GM12878 (cell line): ENCODE measurements around the gene CHAC2.

- RAMPAGE, long total RNA, result no peak
- RRBS, 2 experiments, result no CpG with 5 or more reads among the region's 2 CpGs
CAGE:
- cytosol, long polyA minus RNA, result no peak
- cytosol, long polyA plus RNA, result no peak
- long polyA plus RNA, result no peak
- nucleolus, long total RNA, result no peak
- nucleus, long polyA plus RNA, result no peak
- nucleus, long total RNA, result no peak
Measured at GRCh38 chr2:50064373-50064815, 910.1 kb upstream of the FSHR start.

DNA sequence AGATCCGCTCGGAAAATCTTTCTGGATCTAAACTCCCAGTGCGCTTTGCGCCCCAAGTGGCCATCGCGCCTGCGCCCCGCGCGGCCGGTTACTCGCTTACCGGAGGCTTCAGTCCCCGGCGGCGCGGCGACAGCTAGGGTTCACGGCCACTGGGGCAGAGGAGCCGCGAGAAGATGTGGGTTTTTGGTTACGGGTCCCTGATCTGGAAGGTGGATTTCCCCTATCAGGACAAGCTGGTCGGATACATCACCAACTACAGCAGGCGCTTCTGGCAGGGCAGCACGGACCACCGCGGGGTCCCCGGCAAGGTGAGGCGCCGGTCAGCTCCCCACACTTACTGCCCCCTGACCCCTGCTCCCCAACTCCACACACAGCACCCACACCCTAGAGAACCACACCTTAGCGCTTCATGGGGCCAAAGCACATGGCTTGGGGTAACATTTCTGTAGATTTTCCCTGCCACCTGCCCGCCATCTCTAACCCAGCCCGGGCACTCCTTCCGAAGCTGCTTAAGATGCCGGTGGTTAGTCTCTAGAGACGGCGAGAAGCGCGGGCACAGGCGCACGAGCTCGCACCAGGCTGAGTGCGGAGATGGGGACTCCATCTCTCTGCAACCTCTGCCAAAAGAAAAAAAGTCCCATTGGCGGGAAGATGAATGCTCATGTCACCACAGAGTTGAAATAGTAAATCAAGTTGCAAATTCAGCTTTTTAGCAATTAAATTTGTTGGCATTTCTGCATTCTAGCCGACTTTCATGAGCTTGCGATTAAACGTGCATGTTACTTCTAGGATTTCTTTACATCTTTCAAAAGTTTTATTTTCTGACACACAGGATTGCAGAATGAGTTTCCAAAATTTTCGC lies at the start of gene CHAC2:
Gene CHAC2 (plus strand): TSS at position 91 of the 862 bp plus-strand sequence.
- RAMPAGE, long total RNA, result start-site peak on the plus strand centred at position 154 of the sequence, 164 bp wide, 365 and 756 reads in 2 replicates
- RRBS, 2 experiments, result no CpG with 5 or more reads among the region's 48 CpGs
CAGE:
- cytosol, long polyA minus RNA, result no peak
- cytosol, long polyA plus RNA, result no peak
- long polyA plus RNA, result no peak
- nucleolus, long total RNA, result no peak
- nucleus, long polyA plus RNA, result no peak
- nucleus, long total RNA, result no peak

- RAMPAGE, long total RNA, result no peak
- RRBS, 2 experiments, result no CpG with 5 or more reads among the region's 3 CpGs
CAGE:
- cytosol, long polyA minus RNA, result start-site peak on the plus strand at chr2:53813039-53813045, 33 reads
- cytosol, long polyA plus RNA, result no peak
- long polyA plus RNA, result no peak
- nucleolus, long total RNA, result no peak
- nucleus, long polyA plus RNA, result no peak
- nucleus, long total RNA, result no peak
Measured at GRCh38 chr2:53812817-53813141, 25.9 kb downstream of the ERLEC1 start.

- RAMPAGE, long total RNA, result no peak
- RRBS, 2 experiments, result no CpG with 5 or more reads among the region's 9 CpGs
CAGE:
- cytosol, long polyA minus RNA, result no peak
- cytosol, long polyA plus RNA, result no peak
- long polyA plus RNA, result no peak
- nucleolus, long total RNA, result no peak
- nucleus, long polyA plus RNA, result no peak
- nucleus, long total RNA, result no peak
Measured at GRCh38 chr2:53829132-53829787, 30.5 kb downstream of the GPR75 start.

DNA sequence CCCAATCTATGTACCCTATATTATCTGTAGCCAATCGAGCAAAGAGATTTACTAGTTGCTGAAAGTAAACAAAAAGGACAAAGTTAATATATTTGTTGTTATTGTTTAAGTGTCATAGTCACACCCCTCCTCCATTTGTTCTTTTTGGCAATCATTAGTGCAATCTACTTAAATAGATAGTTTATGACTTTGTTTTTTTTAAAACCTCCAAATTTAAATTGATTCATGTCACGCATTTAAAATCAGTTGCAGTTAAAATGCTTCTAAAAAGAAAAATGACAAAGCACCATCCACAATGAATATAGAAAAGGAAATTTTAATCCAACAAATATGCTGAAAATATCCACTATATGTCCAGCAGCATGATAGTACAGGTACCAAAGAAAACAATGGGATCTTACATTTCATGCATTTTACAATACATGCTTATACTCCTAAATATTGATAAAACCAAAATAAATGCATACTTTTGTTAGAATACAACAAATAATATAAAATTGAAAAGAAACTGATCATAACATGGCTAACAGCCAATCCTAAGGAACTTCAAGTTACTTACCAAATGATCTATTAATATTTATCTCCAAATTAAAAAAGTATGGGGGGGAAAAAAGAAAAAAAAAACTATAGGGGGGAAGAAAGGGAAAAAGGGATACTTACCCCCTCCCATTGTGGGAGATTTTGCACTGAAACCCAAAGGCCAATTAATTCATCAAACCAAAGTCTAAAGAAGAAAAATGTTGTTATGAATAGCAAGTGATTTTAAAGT lies 34.5 kb downstream of the PSME4 start:
- RAMPAGE, long total RNA, result no peak
- RRBS, 2 experiments, result no CpG with 5 or more reads among the region's 2 CpGs
CAGE:
- cytosol, long polyA minus RNA, result no peak
- cytosol, long polyA plus RNA, result no peak
- long polyA plus RNA, result no peak
- nucleolus, long total RNA, result no peak
- nucleus, long polyA plus RNA, result no peak
- nucleus, long total RNA, result no peak

- RAMPAGE, long total RNA, result no peak
- RRBS, 2 experiments, result no CpG with 5 or more reads among the region's 5 CpGs
CAGE:
- cytosol, long polyA minus RNA, result start-site peak on the minus strand at chr2:53937463-53937470, 45 reads
- cytosol, long polyA plus RNA, result no peak
- long polyA plus RNA, result no peak
- nucleolus, long total RNA, result no peak
- nucleus, long polyA plus RNA, result no peak
- nucleus, long total RNA, result no peak
Measured at GRCh38 chr2:53936873-53937694, 33.7 kb downstream of the PSME4 start.

GRCh38 chr2:53969776-53970579 lies 815 bp downstream of the PSME4 start:
- RAMPAGE, long total RNA, result no peak
- RRBS, 2 experiments, result 1 to 9% methylated on average over 4 to 6 of the region's 34 CpGs
CAGE:
- cytosol, long polyA minus RNA, result no peak
- cytosol, long polyA plus RNA, result no peak
- long polyA plus RNA, result no peak
- nucleolus, long total RNA, result no peak
- nucleus, long polyA plus RNA, result no peak
- nucleus, long total RNA, result no peak

- RAMPAGE, long total RNA, result no peak
- RRBS, 2 experiments, result no CpG with 5 or more reads among the region's 3 CpGs
CAGE:
- cytosol, long polyA minus RNA, result no peak
- cytosol, long polyA plus RNA, result no peak
- long polyA plus RNA, result no peak
- nucleolus, long total RNA, result no peak
- nucleus, long polyA plus RNA, result no peak
- nucleus, long total RNA, result no peak
Measured at GRCh38 chr2:53974193-53974689, 3.3 kb downstream of the ACYP2 start.

- RAMPAGE, long total RNA, result no peak
- RRBS, 2 experiments, result no CpG with 5 or more reads among the region's 1 CpG
CAGE:
- cytosol, long polyA minus RNA, result no peak
- cytosol, long polyA plus RNA, result no peak
- long polyA plus RNA, result no peak
- nucleolus, long total RNA, result no peak
- nucleus, long polyA plus RNA, result no peak
- nucleus, long total RNA, result no peak
Measured at GRCh38 chr2:53987214-53987778, 16.4 kb downstream of the ACYP2 start.

DNA sequence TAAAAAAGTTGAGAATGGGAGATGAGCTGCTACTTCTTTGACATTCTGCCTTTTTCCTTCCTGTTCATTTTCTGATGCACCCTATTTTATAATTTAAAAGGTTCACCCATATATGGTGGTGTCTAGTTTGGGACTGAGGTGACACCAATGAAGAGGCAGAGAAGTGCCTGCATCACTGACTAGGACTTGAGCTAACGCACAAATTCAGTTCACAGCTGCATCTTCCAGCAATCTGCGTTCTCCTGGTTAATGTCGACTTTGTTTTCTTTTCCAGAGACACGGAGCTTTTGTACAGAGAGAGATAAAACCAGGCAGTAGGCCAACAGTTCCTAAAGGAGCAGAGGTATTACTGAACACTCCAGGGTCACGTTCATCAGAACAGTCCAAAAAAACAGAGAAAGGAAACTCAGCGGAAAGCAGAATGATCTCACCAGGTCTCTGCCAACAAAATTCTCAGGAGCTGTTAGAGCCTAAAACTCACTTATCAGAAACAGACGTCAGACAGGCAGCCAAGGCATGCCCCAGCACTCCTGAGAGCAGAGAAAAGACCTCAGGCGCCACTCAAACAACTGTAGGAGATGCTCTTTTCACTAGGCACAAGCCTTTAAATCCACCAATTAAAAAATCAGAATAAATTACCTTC lies 29.4 kb downstream of the C2orf73 start:
- RAMPAGE, long total RNA, result no peak
- RRBS, 2 experiments, result no CpG with 5 or more reads among the region's 8 CpGs
CAGE:
- cytosol, long polyA minus RNA, result no peak
- cytosol, long polyA plus RNA, result no peak
- long polyA plus RNA, result no peak
- nucleolus, long total RNA, result no peak
- nucleus, long polyA plus RNA, result no peak
- nucleus, long total RNA, result no peak

GRCh38 chr2:54409539-54410263 lies 46.4 kb upstream of the SPTBN1 start:
- RAMPAGE, long total RNA, result no peak
- RRBS, 2 experiments, result no CpG with 5 or more reads among the region's 7 CpGs
CAGE:
- cytosol, long polyA minus RNA, result no peak
- cytosol, long polyA plus RNA, result no peak
- long polyA plus RNA, result no peak
- nucleolus, long total RNA, result no peak
- nucleus, long polyA plus RNA, result no peak
- nucleus, long total RNA, result no peak

DNA sequence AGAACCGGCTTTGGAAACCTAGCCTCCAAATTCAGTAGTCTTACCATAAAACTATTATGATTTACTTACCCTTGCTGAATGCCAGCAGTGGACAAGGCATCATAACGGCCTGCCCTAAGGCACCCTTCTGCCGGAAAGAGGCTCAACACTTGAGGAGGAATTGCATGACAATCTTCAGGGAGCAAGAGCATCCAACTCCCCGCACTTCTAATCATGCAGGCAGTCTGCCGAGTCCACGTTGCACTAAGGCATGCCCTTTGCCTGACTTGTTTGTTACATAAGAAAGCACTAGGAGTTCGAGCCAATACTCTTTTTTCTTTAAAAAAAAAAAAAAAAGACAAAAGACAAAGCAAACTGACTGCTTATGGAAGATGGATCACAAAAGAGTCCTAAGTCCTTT lies 17.9 kb upstream of the SPTBN1 start:
- RAMPAGE, long total RNA, result no peak
- RRBS, 2 experiments, result no CpG with 5 or more reads among the region's 7 CpGs
CAGE:
- cytosol, long polyA minus RNA, result no peak
- cytosol, long polyA plus RNA, result no peak
- long polyA plus RNA, result no peak
- nucleolus, long total RNA, result no peak
- nucleus, long polyA plus RNA, result no peak
- nucleus, long total RNA, result no peak

DNA sequence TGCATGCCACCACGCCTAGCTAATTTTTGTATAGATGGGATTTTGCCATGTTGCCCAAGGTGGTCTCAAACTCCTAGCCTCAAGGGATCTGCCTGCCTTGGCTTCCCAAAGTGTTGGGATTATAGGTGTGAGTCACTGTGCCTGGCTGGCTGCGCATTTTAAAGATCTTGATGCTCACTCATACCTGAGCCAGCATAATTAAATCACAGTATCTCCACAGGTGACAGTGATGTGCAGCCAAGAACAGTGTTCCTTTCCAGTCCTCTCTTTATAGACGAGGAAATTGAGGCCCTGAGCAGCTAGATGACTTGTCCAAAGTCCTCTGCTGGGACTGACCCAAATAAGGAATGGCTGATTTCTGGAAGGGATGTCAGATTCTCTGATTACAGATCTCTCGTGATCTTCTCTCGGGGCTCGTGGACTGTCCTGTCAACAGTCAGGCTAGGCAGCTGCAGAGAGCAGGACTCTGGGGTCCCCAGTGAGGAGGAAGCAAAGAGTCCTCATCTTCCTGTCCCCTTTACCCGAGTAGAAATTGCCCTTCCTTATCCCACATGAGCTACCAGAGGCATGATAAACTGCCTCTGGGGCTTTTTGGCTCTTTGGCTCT lies 44.7 kb downstream of the SPTBN1 start:
- RAMPAGE, long total RNA, result no peak
- RRBS, 2 experiments, result no CpG with 5 or more reads among the region's 7 CpGs
CAGE:
- cytosol, long polyA minus RNA, result no peak
- cytosol, long polyA plus RNA, result no peak
- long polyA plus RNA, result no peak
- nucleolus, long total RNA, result no peak
- nucleus, long polyA plus RNA, result no peak
- nucleus, long total RNA, result no peak

DNA sequence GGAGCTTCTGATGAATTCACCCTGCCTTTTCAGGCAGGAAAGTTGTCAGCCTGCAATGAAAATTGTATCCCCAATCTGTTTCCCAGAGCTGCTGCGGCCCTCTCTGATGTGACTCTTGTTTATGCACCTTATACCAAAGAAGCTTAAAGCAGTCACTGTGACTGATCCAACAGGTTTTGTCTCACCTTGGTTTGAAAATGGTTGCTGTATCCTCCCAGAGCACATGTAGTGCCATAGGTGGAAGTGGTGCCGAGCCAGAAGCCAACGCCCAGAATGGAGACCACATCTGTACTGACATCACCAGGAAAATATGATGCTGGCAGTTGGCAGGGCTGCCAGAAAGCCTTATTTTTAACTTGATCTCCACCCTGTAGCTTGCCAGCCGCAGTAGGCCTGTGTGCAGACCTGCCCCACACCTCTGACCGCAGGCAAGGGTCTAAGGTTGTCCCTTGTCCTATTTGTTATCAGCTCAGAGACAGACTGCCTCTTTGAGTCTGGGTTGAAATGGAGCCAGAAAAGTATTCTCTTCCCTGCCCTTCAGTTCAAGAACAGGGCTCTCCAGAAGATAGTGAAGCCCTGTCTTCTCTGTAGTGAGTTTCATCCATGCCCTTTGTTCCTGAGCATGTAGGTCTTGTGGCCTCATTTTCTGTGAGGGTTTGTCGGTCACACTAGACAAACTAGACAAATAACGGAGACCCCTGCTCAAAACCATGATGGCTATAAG lies 123.5 kb upstream of the EML6 start:
- RAMPAGE, long total RNA, result no peak
- RRBS, 2 experiments, result no CpG with 5 or more reads among the region's 7 CpGs
CAGE:
- cytosol, long polyA minus RNA, result no peak
- cytosol, long polyA plus RNA, result no peak
- long polyA plus RNA, result no peak
- nucleolus, long total RNA, result no peak
- nucleus, long polyA plus RNA, result no peak
- nucleus, long total RNA, result no peak

GRCh38 chr2:54618246-54618569 lies 105.3 kb upstream of the EML6 start:
- RAMPAGE, long total RNA, result no peak
- RRBS, 2 experiments, result no CpG with 5 or more reads among the region's 3 CpGs
CAGE:
- cytosol, long polyA minus RNA, result no peak
- cytosol, long polyA plus RNA, result no peak
- long polyA plus RNA, result no peak
- nucleolus, long total RNA, result no peak
- nucleus, long polyA plus RNA, result no peak
- nucleus, long total RNA, result no peak

DNA sequence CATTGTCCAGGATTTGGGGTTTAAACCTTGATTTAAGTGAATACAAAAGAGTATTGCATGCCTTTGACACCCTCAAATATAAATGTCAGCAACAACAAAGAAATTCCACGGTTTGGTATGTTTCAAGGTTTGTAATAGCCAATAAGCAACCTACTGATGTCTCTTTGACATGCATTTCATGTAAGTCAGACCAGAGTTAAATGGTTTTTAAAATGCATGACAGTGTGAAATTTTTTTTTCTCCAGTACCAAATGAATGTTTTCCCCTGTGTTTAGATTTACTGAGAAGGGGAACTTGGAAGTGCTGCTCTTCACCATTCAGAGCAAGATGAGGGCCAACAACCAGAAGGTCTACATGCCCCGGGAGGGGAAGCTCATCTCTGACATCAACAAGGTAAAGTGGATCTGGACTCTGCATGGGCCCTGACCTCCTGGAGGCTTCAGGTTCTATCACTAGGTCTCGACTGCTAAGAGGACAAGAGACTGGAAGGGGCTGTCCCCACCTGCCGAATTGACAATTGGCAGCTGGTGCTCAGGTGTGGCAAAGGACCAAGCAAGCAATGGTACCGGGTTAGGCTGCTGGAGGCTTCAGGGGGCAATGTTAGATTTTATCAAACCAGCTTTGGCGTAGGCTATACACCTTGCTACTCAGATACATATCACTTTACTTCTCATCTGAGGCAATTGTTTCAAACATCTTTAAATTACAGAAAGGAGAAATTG lies 100.1 kb upstream of the EML6 start:
- RAMPAGE, long total RNA, result no peak
- RRBS, 2 experiments, result no CpG with 5 or more reads among the region's 6 CpGs
CAGE:
- cytosol, long polyA minus RNA, result no peak
- cytosol, long polyA plus RNA, result no peak
- long polyA plus RNA, result no peak
- nucleolus, long total RNA, result no peak
- nucleus, long polyA plus RNA, result no peak
- nucleus, long total RNA, result no peak

- RAMPAGE, long total RNA, result no peak
- RRBS, 2 experiments, result no CpG with 5 or more reads among the region's 8 CpGs
CAGE:
- cytosol, long polyA minus RNA, result no peak
- cytosol, long polyA plus RNA, result no peak
- long polyA plus RNA, result no peak
- nucleolus, long total RNA, result no peak
- nucleus, long polyA plus RNA, result no peak
- nucleus, long total RNA, result no peak
Measured at GRCh38 chr2:54627882-54628486, 95.5 kb upstream of the EML6 start.

GRCh38 chr2:54628618-54629194 lies 94.8 kb upstream of the EML6 start:
- RAMPAGE, long total RNA, result no peak
- RRBS, 2 experiments, result no CpG with 5 or more reads among the region's 22 CpGs
CAGE:
- cytosol, long polyA minus RNA, result no peak
- cytosol, long polyA plus RNA, result no peak
- long polyA plus RNA, result no peak
- nucleolus, long total RNA, result no peak
- nucleus, long polyA plus RNA, result no peak
- nucleus, long total RNA, result no peak

- RAMPAGE, long total RNA, result no peak
- RRBS, 2 experiments, result no CpG with 5 or more reads among the region's 9 CpGs
CAGE:
- cytosol, long polyA minus RNA, result no peak
- cytosol, long polyA plus RNA, result no peak
- long polyA plus RNA, result no peak
- nucleolus, long total RNA, result no peak
- nucleus, long polyA plus RNA, result no peak
- nucleus, long total RNA, result no peak
Measured at GRCh38 chr2:54648841-54649244, 74.6 kb upstream of the EML6 start.

DNA sequence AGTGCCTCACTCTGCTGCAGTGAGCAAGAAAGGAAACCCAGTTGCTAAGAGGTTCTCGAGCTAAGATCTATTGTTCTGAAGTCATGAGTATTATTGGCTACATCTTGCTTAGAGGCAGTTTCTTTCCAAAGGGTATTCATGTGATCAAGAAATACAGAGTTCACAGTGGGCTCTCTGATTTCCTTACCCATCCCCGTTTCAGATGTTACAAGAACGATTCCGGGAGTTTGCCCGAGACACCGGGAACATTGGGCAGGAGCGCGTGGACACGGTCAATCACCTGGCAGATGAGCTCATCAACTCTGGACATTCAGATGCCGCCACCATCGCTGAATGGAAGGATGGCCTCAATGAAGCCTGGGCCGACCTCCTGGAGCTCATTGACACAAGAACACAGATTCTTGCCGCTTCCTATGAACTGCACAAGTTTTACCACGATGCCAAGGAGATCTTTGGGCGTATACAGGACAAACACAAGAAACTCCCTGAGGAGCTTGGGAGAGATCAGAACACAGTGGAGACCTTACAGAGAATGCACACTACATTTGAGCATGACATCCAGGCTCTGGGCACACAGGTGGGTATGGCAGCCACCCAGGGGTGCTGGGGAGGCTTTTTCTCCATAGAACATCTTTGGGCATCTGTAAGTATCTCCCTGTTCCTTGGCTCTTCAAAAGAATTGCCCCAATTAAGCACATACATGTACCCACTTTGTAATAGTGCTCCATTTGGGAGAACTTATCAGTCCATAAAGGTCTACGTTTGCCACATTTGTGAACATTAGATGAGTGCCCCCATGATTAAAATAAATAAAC lies 73.8 kb upstream of the EML6 start:
- RAMPAGE, long total RNA, result no peak
- RRBS, 2 experiments, result no CpG with 5 or more reads among the region's 16 CpGs
CAGE:
- cytosol, long polyA minus RNA, result no peak
- cytosol, long polyA plus RNA, result no peak
- long polyA plus RNA, result no peak
- nucleolus, long total RNA, result no peak
- nucleus, long polyA plus RNA, result no peak
- nucleus, long total RNA, result no peak